Progenitor cell of endocrine pancreas (in vitro differentiated cells): Measurements from ENCODE around the genes SLC25A41, VAV1 and ZNF557.

- PRO-cap, result no peak
These were observed 35.8 kb downstream of the MLLT1 start for GRCh38 chr19:6244041-6244305.

GRCh38 chr19:6278816-6279461 is 836 bp downstream of the MLLT1 start:
- PRO-cap, result no peak

- PRO-cap, result bidirectional peak, plus-strand start at chr19:6393898, minus-strand start at chr19:6393933
These were observed 886 bp upstream of the GTF2F1 start for GRCh38 chr19:6393857-6394242.

DNA sequence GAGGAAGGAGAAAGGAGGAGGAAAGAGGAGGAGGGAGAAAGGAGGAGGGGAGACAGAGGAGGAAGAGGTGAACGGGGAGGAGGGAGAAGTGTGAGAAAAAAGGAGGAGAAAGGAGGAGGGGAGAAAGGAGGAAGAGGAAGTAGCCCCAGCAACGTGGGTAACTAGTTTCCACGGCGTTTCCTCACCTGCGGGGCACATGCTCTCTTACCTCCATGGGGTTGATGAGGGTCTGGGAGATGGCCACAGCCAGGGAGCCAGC is 4.1 kb downstream of the SLC25A41 start:
- PRO-cap, result no peak

GRCh38 chr19:6433677-6433907 is at the start of gene SLC25A41:
Gene SLC25A41, minus strand, starts transcription at chr19:6433763.
- PRO-cap, result no peak

- PRO-cap, result no peak
These were observed 5.3 kb downstream of the TNFSF9 start for GRCh38 chr19:6535790-6536812.

DNA sequence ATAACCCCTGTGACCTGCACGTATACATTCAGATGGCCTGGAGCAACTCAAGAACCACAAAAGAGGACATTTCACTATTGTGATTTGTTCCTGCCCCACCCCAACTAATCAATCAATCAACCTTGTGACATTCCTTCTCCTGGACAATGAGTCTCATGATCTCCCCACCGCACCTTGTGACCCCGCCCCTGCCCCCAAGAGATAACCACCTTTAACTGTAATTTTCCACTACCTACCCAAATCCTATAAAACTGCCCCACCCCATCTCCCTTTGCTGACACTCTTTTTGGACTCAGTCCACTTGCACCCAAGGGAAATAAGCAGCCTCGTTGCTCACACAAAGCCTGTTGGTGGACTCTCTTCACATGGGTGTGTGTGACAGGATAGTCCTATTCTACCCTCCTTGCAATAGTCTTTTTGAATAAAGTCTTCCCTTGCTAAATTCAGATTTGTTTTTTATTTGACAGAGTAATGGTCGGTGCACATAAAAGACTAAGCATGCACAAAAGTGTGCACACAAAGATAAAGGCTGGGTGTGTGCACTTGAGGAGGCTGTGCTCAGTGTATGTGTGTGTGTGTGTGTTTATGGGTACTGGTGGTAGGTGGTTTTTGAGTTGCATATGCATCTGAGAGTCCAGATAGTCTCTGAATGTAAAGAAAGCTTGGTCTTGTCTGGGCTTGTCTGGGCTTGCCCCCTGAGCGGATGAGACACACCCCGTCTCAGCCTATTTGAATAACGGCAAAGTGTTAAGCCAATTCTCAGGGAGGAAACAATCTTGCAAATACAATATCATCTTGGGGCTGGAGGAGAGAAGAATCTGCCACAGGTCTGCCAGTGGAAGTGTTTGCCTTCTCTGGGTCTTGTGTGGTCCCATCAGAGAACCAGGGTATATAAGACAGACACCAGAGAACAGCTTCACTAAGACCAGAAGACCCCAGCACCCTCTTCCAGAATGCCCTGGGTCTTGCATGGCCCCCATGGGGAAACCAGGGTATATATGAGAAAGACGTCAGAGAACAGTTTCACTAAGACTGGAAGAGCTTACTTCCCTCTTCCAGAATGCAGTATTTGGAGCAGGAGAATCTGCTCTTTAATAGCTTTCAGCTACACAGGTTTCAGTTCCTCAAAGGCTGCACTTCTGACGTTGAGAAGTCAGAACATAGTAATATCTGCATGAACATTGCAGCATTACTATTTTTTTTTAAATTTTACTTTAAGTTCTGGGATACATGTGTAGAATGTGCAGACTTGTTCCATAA is 13.6 kb downstream of the CD70 start:
- PRO-cap, result no peak

DNA sequence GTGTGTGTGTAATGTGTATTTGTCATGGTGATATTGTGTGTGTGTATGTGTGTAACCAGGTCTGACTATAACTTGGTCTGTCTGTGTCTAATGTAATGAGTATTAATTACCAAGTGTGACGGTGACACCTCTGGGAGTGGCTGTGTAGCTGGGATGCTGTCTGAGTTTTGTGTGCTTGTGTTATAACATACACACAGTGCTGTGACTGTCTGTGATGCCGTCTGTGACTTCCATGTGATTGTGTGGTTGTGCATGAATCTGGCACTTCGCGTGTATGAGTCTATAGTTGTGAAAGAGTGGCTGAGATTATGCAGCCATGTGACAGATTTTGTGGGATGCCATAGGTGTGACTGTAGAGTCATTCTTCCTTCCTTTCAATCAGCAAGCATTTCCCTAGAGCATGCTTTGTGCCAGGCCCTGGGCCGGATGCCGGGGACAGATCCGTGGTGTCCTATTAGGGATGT is 6.5 kb downstream of the TNFSF14 start:
- PRO-cap, result no peak

DNA sequence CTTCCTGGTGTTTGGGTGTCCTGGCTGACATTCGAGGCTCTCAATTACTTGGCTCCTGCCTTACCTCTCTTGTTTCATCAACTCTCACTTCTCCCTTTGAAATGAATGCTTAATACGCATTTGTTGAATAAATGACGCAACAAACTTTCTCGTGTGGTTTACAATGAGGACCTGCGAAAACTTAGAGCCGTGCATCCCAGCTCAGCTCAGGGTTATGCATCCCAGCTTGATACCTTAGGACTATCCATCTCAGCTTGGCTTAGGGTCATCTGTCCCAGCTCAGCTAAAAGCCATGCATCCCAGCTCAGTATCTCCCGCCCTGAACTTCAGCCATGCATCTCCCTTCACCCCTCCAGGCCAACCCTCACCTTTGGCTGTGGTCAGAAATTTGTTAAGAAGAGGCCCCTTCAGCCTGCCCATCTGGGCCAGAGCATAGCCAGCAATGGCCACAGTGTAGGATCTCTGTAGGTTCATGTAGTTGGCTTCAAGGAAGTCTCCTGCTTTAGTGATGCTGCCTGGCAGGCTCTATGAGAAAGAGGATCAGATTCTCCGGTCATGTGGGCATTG is 16.5 kb upstream of the TNFSF14 start:
- PRO-cap, result no peak

GRCh38 chr19:6721460-6722226 is 1.2 kb upstream of the C3 start:
- PRO-cap, result no peak

DNA sequence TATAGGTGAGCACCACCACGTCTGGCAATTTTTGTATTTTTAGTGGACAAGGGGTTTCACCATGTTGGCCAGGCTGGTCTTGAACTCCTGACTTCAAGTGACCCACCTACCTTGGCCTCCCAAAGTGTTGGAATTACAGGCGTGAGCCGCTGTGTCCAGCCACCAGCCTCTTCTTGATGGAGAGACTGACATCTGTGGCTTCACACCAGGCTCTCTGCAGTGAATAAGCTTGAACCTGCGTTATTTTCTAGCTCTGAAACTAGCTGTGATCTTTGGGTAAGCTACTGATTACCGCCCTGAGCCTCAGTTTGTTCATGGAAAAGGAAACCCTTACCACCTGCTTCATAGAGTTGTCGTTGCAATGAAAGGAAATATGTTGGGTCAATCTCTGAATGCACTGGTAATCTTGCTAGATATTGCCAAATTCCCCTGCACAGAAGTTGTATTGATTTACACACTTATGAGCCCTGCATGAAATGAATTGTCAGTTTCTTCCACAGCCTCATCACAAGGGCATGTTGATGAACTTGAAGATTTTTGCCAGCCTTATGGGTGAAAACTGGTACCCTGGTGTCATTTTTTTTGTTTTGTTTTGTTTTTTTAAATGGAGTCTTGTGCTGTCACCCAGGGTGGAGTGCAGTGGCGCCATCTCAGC is 1.9 kb upstream of the C3 start:
- PRO-cap, result no peak

- PRO-cap, result no peak
These were observed 5.0 kb upstream of the C3 start for GRCh38 chr19:6725434-6725935.

DNA sequence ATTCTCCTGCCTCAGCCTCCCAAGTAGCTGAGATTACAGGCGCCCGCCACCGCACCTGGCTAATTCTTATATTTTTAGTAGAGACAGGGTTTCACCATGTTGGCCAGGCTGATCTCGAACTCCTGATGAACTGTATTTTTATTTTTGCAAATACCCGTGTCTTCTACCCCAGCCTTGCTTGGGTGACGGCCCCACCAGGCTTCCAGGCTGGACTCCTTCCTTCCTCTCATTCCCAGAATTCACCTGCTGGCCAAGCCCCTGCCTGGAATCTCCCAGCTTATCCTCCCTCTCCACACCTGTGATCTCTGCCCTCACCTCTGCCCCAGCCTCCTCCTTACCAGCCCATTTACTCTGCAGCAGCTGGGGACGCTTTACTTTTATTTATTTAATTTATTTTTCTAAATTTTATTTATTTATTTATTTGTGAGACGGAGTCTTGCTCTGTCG is 5.6 kb upstream of the C3 start:
- PRO-cap, result no peak

- PRO-cap, result no peak
These were observed 1.3 kb downstream of the TRIP10 start for GRCh38 chr19:6740559-6741490.

DNA sequence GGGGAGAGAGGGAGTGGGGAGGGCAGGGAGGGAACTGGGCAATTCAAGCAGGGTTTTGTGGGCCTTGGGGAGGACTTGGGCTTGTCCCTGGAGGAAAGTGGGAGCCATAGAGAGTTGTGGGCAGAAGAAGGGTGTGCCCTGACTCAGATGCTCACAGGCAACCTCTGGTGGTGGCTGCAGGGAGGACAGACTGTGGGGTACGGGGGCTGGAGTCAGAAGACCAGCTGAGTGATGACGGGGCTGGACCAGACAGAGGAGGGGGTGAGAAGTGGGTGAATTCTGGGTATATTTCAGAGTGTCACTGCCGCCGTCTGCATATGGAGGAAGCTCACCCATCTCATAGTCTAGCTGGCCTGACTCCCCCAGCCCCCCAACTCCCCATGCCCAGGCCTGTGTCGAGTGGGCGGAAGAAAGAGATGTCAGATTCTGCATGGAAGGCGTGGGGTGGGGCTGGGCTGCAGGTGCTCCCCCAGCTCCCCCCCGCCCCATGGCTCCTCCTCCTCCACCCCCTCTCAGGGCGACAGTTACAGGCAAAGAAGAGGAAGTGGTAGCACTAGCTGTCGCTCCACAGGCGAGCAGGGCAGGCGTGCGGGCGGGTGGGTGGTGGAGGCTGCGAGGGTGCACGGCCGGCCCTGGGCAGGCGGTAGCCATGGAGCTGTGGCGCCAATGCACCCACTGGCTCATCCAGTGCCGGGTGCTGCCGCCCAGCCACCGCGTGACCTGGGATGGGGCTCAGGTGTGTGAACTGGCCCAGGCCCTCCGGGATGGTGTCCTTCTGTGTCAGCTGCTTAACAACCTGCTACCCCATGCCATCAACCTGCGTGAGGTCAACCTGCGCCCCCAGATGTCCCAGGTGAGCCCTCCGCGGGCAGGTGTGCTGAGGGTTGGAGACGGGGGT is at the start of gene VAV1:
Gene VAV1 (plus strand): TSS at position 550 of the 898 bp plus-strand sequence.
- PRO-cap, result no peak

- PRO-cap, result no peak
These were observed 55.9 kb downstream of the VAV1 start for GRCh38 chr19:6827893-6829284.

DNA sequence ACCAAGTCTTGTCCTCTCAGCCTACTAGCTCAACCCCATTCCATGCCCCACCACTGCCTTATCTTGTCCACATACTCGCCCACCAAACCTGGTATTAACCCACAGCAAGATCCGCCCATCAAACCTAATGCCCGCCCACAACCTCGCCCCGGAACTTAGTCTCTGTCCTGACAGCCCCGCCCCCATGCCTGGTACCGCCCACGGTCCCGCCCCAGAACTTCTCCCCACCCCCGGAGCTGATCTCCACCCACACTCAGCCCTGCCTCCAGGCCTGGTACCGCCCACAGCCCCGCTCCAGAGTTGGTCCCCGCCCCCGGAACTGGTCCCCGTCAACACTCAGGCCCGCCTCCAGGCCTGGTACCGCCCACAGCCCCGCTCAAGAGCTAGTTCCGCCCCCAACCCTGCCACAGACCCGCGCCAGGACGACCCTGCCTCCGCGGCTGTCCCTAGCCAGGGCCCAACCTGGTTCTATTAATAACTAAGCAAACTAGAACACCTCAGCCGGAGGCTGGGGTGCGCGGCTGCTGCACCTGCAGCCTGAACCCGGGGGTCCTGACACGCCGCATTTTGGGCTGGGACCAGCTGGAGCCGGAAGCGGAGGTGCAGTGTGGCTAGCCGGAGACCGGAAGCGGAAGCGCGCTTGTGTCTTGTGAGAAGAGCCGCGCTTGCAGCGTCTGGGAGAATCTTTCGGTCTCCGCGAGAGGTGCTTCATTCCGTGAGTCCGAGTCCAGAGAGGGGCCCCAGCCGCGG is at the start of gene ZNF557:
Gene ZNF557 (plus strand): TSS at position 645 of the 750 bp plus-strand sequence.
- PRO-cap, result bidirectional peak, plus-strand start at position 386 of the sequence, minus-strand start at position 60 of the sequence; bidirectional peak, plus-strand start at position 711 of the sequence, minus-strand start at position 569 of the sequence

DNA sequence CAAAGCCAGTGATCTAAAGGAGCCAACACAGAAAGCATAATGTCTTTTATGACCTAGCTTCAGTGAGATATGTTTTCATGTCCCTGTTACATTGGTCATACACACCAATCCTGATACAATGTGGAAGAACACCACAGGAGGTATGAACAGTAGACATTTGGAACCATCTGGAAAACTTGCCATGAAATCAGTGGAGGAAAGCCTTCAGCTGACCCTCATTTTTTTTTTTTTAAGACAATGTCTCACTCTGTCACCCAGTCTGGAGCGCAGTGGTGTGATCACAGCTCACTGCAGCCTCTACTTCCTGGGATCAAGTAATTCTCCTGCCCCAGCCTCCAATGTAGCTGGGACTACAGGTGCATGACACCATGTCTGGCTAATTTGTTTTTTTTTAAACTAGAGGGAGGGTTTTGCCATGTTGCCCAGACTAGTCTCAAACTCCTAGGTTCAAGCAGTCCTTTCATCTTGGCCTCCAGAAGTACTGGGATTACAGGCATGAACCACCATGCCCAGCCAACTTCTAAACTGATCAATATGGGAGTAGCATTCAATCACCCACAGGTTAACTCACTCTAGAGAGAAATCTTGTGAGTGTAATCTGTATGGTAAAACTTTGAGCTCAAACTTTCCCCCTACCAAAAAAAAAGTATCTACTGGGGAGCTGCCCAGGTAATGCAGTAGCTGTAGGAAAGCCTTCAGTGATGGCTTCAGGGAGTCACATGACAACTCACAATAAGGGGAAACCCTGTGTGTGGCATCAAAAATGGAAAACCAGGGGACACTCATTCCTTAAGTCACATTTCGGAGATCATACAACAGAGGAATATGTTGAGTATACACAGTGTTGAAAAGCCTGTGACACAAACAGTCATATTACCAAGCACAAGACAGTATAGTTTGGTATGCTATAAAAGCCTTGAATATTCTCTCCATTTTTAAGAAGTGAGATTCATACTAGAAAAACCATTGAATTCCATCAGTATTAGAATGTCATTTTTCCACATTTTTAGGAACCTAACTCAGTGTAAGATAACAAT is 15.0 kb downstream of the ZNF557 start:
- PRO-cap, result no peak

DNA sequence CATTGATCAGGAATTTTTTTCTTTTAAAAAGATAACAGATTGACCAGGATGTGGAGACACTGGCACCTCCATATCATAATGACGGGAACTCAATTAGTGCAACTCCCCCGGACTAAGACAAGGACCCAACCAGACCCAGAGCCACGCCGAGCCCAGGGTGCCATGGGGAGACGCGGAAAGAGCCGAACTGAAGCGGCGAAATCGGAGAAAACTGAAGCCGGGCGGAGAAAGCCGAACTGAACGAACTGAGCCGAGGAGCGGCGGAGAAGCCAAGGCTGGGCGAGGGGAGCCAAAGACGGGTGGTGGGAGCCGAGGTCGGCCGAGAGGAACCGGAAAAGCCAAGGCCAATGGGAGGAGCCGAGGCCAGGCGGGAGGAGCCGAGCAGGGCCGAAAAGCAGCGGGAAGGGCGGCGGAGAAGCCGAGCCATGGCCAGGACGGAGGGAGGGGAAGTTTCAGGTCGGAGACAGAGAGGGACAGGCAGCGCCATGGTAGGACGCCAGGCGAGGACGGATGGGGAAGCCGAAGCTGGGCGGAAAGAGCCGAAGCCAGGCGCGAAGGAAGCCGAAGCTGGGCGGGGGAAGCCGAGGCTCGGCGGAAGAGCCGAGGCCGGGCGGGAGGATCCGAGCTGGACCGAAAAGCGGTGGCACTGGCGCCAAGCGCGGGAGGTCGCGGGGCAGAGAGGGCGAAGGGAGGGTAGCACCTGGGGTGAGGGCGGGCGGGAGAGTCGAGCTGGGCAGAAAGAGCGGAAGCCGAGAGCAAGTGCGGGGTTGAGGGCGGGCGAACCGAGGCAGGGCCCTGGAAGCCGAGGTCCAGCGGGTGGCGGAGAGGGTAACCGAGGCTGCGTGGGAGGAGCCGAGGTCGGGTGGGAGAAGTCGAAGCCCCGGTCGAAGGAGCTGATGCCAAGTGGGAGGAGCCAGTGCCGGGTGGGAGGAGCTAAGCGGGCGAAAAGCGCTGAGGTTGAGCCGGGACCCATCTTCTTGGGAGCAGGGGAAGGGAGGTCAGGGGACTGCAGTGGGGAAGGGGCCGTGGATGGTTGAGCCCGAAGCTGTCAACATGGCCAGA is 29.5 kb downstream of the ZNF557 start:
- PRO-cap, result bidirectional peak, plus-strand start at position 272 of the sequence, minus-strand start at position 274 of the sequence; bidirectional peak, plus-strand start at position 584 of the sequence, minus-strand start at position 508 of the sequence; bidirectional peak, plus-strand start at position 972 of the sequence, minus-strand start at position 847 of the sequence

GRCh38 chr19:7188896-7189649 is 105.1 kb downstream of the INSR start:
- PRO-cap, result no peak